Type B pancreatic cell (in vitro differentiated cells): ENCODE measurements around a stretch of chr2.

GRCh38 chr2:85583594-85583851 is 708 bp upstream of the VAMP5 start:
- PRO-cap: no peak

DNA sequence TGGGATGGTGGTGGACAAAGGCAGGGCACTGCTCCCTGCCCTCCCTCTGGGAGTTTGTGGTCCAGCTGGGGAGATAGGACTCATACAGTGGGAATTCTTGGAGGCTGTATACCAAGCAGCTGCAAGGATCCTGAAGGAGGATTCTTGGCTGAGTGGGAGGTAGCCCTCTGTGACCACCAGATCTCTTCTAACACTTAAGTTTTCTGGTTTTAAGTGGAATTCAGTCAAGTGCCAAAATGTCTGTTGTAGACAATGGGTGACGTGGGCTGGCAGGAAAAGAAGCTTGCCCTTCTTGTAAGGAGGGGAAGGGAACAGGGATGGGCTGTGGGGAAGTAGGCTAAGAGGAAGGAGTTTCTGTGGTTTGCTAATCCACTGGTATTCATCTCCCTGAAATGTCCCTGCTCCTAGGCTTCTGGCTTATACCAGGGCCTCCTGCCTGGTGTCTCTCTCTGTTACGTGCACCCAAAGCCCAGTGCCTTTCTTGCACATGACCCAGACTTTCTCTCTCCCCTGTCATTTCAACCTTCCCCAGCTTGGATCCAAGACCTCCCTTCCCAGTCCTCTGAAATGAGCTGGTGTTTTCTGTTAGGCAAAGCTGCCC is 5.1 kb upstream of the RNF181 start:
- PRO-cap: no peak

GRCh38 chr2:85660916-85661958 is 6.8 kb downstream of the SFTPB start:
- PRO-cap: no peak

- PRO-cap: no peak
These were observed 9.3 kb upstream of the GNLY start for GRCh38 chr2:85684891-85685257.

- PRO-cap: no peak
These were observed 16.3 kb downstream of the GNLY start for GRCh38 chr2:85710479-85710904.

DNA sequence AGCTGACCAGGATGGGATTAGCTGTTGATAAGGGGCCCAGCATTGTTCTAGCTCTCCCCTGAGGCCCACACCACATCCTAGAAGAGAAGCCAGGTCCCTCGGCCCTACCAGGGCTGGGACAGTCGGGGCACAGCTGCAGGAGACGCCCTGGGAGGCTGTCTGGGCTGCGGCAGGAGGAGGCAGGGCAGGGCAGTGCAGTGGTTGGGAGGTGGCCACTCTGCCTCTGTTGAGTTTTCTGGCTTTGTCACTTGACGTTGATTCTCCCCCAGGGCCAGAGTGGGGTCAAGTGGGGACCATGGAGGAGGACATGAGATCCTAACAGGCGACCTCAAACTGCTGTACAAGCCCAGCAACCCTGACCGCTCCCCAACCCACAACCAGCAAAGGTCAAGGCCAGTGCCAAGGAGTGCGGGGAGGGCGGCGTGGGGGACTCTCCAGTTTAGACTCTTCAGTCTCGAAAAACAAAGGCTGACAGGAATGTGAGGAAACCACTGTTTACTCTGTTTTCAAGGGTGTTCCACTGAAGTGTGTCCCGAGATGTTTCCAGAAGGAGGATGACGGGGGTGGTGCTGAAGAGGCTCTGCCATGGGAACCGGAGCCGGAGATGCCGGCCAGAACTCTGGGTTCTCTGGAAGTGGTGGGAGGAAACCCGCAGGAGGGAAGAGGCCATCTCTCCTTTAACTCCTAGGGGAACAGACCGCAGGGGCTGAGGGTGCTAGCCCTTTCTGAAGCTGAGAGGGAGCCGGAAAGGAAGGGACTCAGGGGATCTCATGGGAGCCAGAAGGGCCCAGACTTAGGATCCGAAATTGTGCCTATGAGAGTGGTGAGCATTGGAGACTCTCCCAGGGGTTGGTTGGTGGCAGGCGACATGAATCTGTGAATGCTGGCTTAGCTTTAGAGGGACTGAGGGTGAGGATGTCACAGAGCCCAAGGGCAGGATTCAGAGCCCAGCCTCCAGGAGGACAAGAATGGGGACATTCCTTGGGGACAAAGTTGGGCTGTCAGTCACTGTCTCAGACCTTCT is 17.1 kb downstream of the GNLY start:
- PRO-cap: no peak

GRCh38 chr2:85712690-85713814 is 18.9 kb downstream of the GNLY start:
- PRO-cap: no peak

GRCh38 chr2:85741556-85742422 is 12.0 kb upstream of the ATOH8 start:
- PRO-cap: no peak

DNA sequence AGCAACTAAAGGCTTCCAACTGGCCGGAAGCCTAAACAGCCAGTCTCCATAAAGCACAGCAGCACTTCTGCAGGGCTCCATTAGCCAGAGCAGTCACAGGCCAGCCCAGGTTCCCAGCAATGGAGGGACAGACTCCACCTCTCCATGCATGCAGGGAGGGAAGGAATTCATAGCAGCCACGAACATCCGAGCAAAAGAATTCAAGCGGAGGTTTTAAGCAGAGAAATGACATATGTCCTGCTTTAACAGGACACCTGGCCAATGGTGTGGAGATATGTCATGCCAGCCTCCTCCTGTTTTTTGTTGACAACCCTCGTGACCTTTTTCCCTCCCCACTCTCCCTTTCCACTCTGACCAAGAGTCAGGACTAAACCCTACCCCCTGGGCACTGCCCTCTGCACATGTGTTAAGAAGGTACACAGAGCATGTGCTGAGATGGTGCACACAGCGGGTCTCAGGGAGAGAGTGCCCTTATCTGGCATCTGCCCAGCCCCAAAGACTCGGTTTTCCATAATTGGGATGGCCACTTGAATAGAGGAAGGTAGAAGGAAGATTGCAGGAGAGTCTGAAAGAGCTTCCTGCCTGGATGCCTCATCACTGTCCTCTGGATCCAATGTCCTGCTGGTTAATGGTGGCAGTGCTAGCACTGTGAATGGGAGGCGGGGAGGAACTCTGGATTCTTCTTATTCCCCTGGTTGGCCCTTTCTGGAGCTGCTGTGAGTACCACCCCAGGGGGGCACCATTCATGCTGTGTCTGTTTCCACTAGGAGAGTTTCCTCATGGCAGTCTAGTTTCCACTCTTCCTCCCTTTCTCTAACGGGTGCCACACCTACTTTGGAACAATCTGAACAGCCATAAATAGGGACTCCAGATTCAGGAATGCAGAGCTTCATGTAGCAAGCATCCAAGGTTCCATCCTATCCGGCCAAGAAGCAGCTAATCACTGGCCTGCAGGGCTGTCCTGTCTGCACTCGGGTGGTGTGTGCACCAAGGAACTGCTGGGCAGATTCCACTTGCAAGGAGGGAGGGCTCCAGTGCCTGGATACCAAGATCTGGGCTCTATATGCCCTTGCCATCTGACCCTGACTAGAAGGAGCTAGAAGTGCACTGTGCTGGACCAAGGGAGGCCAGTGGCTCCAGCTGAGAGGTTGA is 4.9 kb upstream of the ATOH8 start:
- PRO-cap: no peak

- PRO-cap: no peak
These were observed 39.3 kb downstream of the ATOH8 start for GRCh38 chr2:85793116-85793474.

DNA sequence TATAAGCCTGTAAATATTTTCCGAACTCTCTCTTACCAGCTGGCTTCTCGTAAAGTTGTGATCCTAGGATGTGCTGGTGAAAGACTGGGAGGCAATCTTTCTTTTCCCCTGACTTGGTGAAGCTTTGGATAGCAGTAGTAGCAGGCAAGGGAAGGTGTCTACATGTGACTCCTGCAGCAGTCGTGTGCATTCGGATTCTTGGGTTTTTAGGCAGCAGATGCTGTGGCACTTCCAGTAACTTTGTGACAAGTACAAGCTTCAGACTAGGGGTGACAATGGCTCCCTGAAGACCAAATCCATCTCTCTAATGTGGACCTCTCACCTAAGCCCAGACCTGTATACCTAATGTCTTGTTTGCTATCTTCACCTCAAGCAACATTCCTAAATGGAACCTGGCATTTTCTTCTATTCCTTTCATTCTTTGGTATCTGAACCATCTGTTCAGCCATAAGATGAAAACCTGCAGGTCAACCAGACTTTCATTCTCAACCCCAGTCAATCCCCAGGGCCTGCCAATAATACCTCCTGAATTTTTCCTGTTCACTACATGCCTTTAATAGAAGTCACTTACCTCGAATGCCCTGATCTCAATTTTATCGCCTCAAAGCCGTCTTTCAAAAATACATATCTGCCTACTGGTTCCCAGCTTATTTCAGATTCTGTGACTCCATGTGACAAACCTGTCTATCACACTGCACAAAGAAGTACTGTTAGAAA is 22.8 kb downstream of the ST3GAL5 start:
- PRO-cap: no peak

GRCh38 chr2:85887106-85887333 is 1.8 kb downstream of the ST3GAL5 start:
- PRO-cap: no peak

DNA sequence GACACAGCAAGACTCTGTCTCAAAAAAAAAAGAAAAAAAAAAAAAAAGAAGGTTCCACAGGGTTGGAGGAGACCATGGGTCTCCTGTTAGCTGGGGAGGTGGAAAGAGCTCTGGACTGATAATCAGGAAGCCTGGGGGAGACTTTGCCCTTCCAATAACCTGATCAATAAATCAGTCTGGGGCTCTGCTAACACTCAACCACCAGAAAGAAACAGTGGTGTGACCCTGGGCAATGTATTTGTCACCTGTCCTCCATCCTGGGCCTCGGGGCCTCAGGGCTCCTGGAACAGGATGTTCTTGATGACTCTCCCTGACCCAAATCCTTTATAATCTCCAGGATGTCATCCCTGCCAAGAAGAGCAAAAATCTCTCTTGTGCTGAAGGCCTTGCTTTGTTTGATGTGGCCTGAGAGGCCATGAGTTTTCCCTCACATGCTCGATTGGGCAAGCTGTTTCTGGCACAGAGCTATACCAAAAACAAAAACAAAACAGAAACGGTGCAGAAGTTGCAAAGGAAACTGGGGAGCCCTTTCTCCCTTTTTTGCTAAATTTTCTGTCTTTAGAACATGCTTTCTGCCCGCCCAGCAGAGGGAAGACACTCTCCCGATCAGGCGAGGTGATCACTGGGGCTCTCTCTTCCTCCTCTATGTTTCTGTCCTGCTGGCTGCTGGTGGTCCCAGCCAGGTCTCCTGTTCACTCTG is 35.7 kb upstream of the ST3GAL5 start:
- PRO-cap: no peak

DNA sequence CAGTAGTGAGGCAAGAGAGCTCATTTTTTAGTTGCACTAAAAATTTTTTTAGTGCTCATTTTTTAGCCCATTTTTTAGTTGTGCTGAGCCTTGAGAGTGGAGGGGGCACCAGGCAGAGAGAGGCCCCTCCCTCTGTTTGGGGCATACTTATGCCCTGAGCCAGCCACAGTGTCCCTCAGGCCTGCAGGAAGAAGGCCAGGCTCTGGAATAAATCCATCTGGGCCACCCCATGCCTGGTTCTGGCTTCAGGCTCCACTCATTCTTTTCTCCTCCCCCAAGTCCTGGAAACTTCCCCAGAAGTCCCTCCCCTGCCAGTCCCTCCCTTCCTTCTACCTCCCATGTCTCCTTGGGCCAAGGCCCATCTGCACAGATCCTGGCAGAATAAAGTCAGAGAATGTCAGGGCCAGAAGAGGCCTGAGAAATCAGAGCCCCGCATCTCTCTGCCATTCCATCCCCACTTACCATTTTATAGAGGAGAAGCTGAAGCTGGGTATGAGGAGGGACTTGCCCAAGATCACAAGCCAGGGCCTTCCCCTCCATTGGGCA is 108.3 kb upstream of the ST3GAL5 start:
- PRO-cap: no peak

DNA sequence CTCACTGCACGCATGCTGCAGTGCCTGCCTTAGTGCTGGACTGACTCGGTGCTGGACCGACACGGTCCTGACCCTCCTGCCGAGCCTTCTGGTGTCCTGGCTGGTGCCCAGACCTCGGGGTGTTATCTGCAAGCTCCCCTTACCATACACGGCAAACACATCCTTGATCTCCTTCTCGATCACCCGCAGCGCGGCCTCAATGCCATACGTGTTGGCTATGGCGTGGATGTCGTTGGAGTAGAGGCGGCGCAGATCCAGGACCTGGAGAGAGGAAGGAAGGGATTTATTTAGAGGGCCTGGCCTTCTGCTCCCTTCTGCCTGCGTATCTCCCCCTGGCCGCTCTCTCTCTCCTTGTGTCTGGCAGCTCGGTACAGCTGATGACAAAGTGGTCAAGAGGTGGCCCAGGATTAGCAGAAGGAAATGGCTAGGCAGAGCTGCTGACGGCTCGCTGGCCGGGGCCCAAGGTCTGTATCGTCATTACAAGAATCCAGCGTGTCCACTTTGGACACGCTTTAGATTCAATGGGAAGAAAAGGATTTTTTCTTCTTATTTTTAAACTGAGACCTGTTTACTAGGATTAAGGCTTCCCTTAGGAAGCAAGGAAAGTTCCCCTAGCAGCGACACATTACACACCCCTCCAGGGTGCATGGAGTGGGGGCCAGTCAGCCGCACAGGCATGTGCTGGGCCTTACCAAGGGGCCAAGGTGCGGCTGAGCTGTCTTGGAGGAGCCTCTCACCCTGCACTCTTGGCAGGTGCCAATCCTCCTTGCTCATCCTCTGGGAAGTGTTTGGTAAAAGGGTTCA is 77.0 kb downstream of the POLR1A start:
- PRO-cap: no peak

DNA sequence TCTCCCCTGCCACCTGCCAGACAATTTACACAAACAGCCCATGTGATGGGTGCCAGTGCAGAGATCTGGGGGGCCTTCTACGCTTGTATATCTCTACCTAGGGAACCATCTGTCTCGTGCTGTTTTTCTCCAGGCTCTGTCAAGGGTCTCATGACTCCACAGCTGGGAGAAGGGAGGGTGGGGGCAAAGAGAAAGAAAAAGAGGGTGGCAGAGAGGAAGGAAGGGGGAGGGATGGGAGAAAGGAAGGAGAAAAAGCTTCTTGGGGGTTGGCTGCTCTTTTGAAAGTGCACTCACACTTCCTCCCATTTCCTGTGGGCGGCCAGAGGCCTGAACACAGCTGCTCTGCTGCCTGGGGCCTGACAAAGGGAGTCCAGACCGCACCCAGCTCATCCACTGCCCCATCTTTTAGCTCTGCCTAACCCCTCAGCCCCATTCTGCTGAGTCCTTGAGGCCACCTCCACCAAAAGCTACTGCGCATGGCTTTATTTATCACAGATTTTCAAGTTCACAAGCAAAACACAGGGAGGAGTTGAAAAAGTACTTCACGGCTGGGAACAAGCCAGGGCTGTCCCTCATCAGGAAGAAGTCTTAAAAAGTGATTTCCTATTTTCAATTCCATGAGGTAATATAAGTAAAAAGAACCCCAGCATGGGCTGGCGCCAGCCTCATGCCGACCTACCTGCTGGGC is 69.2 kb downstream of the POLR1A start:
- PRO-cap: no peak

DNA sequence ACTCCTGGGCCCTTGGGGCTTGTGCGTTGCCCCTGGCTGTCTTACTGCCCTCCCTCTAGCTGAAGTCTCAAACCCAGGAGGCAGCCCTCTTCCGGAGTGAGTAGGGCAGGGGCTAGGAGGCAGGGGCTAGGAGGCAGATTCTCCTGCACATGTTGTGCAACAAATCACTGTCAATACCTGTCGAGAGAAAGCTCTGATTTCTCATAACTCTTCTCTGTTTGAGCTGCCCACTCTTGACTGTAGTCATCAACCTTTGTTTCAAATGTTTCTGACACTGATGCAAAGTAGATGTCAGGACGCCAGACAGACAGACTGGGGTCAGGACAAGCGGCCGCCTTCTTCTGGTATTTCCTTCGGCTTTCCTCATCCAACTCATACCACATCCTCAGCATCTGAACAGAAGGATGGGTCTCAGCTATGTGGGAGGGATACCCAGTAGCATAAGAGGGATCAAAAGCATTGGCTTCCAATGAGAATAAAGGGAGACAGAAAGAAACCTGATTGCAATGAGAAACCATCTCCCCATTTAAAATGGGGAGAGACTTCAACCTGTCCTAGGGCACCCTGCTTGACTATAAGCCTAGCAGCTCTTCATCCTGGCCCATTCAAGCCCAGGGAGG is 63.9 kb downstream of the POLR1A start:
- PRO-cap: no peak

DNA sequence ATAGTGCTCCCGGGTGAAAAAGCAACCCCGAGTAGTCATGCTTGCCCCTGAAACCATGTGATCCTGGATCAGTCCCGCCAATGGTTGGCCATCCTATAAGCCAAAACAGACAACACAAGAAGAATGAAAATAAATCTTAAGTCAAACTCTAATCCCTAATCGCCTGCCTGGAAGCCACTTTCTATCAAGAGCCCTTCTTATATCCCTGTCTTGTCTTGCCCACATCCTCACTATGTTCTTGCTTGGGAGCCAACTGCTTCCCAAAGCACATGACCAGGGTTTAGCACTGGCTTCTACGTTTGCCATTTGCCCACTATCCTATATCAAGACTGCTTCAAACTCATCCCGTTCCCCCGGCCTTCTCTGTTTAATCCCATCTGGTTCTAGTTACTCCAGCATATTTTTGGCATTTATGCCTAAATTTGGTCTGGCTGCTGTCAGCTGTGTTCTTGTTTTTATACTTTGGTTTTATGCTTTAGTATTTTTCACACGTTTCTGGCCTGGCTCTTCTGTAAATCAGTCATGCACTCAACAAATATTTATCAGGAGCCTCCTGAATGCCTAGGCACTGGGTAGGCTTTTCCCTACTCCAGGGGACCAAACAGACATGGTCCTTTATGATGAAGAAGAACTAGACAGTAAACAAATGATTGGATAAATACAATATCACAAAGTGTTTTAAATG is 40.2 kb downstream of the POLR1A start:
- PRO-cap: no peak

- PRO-cap: no peak
These were observed 26.3 kb downstream of the MRPL35 start for GRCh38 chr2:86225469-86226088.

DNA sequence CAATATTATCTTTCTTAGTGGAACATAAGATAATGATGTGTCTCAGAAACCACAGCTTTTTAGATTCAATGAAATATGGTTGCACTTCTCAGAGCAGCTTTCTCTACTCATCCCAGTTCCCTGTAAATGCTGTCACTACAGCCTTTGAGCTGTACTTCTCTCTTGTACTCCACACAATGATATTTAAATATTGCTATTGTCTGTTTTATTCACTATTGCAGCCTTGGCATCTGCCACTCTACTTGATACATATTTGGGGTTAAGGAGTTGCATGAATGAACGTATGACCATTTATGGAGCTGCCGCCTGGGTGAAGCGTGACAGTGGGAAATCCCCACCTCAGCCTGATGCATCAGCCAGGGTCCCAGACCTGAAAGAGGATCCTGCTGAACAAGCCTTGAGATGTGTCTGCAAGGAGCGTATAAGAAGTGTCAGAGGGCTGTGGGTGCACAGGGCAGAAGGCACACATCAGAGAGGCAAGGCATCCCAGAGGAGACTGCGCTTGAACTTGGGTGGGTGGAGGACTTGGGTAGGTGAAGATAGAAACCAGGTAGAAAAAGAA is 39.1 kb downstream of the MRPL35 start:
- PRO-cap: no peak